Measurements from ENCODE around the genes GBE1, CGGBP1 and PROS1.

- PRO-cap: no peak
Measured at GRCh38 chr3:80770102-80770950, 991.1 kb downstream of the GBE1 start.

DNA sequence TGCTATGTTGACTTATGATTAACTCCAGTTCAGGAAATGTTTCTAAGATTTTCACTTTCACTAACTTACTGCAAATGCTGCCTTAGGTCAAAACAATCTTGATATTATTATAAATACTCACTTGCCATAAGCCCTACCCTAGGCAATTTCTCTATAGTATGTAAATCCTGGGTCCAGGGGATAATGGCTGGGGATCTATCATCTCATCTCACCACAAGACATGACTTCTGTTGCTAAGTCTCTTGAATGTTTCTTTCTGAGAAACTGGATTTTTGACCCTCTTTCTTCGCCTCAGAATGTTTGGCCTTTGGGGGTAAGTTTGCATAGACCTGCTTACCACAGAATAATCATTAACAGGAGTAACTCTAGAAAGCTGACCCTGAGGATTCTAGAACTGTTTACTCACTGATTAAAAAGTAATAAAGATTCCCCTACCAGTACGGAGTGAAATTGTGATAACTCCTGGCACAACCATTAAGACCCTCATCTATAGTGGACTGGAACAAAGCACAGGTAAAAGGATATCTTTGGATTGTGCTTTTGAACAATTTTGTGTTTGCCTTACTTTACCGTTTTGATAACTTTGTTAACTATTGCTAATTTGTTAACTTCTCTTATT, 767.9 kb downstream of the GBE1 start:
- PRO-cap: no peak

- PRO-cap: no peak
Measured at GRCh38 chr3:81742936-81743329, 18.5 kb downstream of the GBE1 start.

DNA sequence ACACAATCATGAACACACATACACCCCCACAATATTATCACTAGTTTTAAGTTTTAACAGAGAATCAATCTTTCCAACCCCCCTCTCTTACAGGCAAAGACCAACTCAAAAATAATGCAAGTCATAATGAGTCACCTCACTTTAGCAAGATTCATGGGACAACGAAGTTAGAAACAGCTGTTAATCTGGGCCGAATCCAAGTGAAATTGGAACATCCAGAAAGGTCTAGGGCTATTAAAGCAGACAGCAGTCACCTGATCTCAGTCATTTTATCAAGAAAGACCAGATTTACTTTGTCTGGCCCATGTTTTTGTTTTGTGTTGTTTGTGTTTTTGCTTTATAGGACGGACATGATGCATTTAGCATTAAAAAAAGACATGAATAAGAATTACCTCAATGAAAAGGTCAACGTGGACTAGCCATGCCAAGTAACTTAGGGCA, 18.0 kb downstream of the GBE1 start:
- PRO-cap: no peak

DNA sequence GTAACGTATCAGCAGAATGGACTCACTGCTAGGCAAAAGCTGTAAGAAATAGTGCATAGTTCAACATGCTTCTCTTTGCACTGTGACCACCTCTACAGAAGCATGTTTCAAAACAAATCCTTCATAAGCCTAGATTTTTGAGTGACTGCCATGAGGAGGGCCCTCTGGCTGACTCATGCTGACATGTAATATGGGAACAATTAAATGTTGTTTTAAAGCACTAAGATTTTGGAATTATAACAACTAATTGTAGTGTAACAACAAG, 3.1 kb downstream of the GBE1 start:
- PRO-cap: no peak

- PRO-cap: no peak
Measured at GRCh38 chr3:81758646-81759223, 2.7 kb downstream of the GBE1 start.

DNA sequence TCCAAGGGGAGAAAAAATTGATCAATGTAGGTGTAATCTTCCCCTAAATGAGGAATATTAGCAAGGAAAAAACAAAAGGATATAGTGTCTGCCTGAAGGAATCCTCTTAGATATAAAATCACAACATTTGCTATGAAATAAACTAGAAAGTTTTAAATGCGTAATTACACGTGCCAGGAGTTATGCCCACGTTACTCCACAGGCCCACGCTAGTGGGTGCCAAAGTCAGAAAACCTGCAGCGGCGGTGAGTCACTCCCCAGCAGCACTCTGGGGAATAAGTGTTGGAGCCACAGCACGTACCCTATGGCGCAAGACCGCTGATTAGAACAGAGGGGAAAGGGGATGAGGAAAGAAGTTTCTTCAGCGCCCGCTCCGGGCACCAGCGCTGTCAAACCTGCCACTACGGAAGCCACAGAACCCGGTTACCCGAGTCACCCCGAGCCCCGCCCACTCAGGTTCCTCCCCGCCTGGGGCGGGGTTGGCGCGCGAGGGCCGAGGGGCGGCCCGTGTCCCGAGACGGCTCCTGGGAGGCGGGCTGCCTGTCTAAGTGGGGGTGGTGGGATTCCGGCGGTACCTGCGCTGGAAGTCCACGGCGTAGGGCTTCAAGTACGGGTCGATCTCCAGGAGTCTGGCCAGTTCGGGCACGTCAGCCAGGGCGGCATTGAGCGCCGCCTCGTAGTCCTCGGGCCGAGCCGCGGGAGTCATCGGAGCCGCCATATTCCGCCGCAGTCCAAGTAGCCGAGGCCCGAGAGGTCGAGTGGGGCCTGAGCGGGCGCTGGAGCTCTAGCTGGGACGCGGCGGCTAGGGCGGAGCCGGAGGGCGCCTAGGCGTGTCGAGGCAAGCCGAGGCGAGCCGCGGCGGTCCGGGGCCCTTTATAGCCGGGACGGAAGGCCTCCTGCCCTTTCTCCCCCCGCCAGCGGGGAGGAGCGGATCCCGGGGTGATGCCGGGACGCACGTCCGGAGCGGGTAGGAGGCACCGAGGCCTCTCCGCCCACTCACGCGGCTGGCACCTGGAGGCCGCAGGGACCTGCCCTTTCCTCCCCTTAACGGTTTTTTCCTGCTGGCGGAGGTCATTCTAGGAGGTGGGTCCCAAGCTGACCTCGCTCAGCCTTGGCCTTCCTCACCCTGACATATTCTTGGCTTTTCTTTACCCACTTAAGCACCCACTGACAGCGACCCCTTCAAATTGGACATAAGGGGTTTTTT, at the start of gene GBE1:
GBE1 (minus strand) TSS at position 846 of the 1,207 bp plus-strand sequence.
- PRO-cap: bidirectional peak, plus-strand start at position 325 of the sequence, minus-strand start at position 397 of the sequence; bidirectional peak, plus-strand start at position 1,074 of the sequence, minus-strand start at position 733 of the sequence

DNA sequence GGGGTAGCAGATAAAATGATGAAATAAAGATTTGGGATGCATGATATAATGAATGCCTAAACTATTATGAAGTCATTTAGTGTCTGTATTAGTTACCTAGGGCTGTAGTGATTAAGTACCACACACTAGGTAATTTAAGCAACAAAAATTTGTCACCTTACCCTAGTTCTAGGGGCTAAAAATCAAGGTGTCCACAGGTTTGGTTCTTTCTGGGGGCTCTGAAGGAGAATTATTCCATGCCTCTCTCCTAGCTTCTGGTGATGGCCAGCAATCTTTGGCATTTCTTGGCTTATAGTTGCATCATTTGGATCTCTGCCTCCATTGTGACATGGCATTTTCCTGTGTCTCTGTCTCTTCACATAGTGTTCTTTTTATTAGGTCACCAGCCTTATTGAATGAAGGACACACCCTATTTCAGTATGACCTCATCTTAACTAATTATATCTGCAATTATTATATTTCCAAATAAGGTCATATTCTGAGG, 3.1 kb upstream of the GBE1 start:
- PRO-cap: no peak

DNA sequence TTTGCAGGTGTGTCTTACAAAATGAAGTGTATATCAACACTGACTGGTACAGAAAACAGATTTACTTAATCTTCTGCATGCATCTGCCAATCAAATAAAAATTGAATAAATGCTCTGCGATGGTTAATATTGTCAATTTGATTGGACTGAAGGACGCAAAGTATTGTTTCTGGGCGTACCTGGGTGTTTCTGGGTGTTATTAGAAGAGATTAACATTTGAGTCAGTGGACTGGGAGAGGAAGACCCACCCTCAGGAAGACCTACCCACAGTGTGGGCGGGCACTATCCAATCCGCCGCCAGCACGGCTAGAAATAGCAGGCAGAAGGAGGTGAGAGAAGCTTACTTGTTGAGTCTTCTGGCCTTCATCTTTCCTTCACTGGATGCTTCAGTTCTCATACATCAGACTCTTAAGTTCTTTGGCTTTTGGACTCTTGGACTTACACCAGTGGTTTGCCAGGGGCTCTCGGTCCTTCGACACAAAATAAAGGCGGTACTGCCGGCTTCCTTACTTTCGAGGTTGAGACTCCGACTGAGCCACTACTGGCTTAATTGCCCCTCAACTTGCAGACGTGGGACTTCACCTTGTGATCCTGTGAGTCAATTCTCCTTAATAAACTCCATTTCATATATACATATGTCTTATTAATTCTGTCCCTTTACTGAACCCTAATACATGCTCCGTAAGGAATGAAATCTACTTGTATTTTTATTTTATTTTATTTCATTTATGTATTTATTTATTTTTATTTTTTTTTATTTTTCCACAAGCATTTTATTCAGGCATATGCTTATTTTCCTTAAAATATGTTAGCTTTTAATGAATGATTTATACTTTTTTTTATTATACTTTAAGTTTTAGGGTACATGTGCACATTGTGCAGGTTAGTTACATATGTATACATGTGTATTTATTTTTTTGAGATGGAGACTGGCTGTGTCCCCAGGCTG, 654.5 kb upstream of the CADM2 start:
- PRO-cap: no peak

GRCh38 chr3:86989490-86990131, 1.3 kb downstream of the VGLL3 start:
- PRO-cap: no peak

- PRO-cap: no peak
Measured at GRCh38 chr3:87375331-87375586, 98.9 kb upstream of the POU1F1 start.

GRCh38 chr3:88057898-88058309, 901 bp downstream of the CGGBP1 start:
- PRO-cap: no peak

DNA sequence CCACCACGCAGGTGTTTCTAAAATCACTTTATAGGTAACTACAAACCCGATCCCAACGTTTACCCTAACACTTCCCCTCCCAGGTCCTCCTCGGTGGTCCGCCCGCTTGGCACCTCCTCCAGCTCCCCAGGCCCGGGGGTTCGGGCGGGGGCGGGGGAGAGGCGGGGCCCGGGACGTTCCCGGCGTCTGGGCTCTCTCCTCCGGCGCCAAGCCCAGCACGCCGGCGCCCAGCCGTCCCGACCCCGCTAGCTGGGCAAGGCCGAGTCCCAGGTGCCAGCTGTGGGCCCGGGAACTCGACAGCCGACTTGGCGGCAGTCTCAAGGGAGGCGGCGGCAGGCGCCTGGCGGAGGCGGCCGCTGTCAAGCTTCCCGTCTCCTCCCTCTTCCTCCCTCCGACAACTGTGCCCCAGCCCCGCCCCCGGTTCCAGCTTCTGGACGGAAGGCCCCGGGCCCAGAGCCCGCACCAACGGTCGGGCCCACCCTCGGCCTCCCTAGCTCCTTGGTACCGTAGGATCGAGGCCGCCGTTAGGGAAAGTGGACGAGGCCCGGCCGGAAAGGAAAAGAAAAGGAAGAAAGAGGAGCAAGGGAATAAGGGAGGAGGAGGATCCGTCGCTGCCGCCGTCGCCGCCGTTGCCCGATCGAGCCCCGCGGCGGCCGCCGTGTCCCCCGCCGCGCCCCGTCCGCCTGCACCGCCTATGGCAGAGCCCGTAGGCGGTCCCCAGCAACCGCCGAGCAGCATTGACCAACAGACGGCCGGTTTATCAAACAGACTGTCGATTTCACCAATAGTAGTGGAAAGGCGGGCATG, at the start of gene CGGBP1:
CGGBP1 (minus strand) TSS at position 696 of the 807 bp plus-strand sequence.
- PRO-cap: bidirectional peak, plus-strand start at position 424 of the sequence, minus-strand start at position 390 of the sequence; bidirectional peak, plus-strand start outside the sequence, minus-strand start at position 696 of the sequence

DNA sequence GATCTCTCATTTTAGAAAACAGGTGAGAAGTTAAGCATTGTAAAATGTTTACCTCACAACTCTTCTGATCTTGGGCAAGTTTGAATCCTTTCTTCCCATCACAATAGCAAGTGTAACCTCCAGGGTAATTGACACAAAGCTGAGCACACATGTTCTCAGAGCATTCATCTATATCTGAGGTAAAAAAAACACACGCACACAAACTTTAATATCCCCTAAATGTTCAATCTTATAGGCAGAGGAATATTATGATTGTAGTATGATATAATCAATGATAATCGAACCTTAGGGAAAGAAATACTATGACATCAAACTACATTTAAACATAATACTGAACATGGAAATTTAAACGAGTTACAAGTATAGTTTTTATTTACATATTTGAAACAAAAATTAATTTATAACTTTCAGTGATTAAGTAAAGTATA, 75.3 kb downstream of the PROS1 start:
- PRO-cap: no peak

GRCh38 chr3:93905463-93906234, 68.0 kb downstream of the PROS1 start:
- PRO-cap: no peak

DNA sequence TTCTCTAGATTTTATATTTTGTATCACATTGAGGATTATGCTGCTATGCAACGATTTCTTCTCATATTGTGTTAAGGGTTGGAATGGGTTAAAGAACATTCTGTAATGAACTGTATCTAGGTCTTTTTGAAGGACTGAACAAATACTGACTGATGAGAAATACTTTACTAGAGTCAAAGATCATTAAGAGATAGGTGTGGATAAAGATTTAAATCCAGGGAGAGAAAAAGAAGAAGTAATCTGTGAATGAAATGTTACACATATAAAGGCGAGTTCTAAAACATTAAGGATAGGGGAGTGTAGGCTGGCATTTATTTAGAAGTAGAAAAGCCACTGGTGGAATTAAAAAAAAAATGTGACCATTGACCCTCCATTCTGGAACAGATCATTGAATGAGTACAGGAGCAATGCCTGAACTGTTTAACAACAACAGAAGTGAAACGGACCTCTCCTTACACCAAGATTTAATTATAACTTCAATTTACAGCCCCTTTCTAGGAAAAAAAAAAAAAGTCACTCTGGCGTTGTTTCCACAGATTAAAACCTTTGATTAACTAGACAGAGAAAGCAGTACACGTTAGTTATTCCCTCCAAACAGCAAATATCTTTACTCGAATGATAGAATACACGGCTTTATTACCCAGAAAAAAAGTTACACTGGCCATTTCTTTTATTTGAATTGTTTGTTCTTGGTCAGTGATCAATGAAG, 39.1 kb downstream of the PROS1 start:
- PRO-cap: no peak

DNA sequence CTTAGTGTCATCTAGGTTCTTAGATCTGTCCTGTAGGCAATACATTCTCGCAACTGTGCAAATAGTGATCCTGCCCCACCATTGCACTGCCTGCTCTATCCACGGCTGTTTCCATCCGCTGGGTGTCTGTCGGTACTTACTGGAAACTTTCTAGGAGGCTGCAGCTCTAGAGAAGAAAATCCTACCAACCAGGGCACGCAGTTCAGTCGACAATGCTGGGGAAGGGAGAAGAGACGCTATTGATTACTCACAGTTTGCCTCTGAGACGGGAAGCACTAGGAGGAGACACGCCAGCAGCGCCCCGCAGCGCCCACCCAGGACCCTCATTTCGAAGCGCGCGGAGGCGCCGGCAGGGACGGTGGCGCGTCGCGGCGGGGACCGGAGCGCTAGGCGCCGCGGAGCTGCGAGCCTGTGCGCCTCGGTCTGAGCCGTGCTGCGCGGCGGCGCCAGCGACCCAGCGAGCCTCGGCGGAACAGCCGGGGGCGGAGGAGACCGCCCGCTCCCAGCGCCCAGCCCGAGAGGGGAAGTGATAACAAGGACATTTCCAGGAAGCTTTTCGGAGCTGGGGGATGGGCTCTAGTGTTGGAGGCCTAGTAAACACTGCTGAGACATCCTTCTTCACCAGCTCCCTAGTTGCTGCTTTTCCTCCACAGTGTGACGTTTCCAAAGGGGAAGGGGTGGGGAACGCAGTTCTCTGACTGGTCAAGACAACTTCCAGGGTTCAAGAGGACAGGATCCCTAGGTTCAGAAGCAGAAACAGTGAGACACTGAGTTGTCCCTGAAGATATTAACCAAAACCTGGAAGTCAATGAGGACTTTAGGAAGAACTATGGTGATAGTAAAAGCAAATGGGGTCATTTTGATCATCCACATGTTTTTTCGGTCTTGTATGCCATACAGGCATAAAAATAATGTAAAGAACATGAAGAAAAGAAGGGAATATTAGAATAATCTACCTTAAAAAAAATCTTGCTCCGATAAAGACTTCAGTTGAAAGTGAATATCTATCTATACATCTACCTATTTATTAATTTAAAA, at the start of gene PROS1:
PROS1 (minus strand) TSS at position 474 of the 1,038 bp plus-strand sequence.
- PRO-cap: bidirectional peak, plus-strand start at position 327 of the sequence, minus-strand start at position 112 of the sequence; bidirectional peak, plus-strand start at position 410 of the sequence, minus-strand start at position 427 of the sequence; bidirectional peak, plus-strand start at position 449 of the sequence, minus-strand start at position 474 of the sequence; bidirectional peak, plus-strand start at position 554 of the sequence, minus-strand start at position 521 of the sequence

DNA sequence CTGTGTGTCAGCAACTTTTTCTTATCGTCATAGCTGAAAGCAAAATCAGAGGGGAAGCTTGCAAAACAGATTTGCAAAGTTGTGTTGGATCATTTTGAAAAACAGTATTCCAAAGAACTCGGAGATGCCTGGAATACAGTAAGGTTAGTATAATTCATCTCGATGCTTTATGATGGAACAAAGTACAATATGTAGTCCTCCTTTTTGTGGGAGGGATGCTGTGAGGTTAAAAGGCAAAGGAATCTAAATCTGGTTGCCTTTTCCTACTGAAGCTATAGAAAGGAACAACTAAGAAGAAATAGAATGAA, 1.5 kb downstream of the NSUN3 start:
- PRO-cap: no peak

DNA sequence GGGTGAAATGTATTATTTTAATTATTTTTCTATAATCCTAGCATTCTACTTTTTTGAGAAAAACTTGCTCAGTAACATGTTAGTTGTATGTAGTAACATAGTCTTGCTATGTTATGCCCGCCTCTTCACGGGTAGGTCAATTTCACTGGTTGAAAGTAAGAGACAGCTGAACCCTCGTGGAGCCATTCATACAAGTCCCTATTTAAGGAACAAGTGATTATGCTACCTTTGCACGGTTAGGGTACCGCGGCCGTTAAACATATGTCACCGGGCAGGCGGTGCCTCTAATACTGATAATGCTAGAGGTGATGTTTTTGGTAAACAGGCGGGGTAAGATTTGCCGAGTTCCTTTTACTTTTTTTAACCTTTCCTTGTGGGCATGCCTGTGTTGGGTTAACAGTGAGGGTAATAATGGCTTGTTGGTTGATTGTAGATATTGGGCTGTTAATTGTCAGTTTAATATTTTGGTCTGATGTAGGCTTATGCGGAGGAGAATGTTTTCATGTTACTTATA, 197.2 kb upstream of the EPHA6 start:
- PRO-cap: no peak

- PRO-cap: unidirectional peak, plus-strand start at chr3:96813339
Measured at GRCh38 chr3:96813069-96813609, 1.3 kb upstream of the EPHA6 start.

All from SEM (cell line).